GM19240 (cell line): ENCODE results near the genes POT1 and SMO.

- RRBS, result no CpG with 5 or more reads among the region's 4 CpGs
Observed at GRCh38 chr7:123746996-123747587, 1.7 kb downstream of the WASL start.

GRCh38 chr7:123749118-123749356 is 234 bp upstream of the WASL start:
- RRBS, result under 1% methylated on average over 18 of the region's 30 CpGs

DNA sequence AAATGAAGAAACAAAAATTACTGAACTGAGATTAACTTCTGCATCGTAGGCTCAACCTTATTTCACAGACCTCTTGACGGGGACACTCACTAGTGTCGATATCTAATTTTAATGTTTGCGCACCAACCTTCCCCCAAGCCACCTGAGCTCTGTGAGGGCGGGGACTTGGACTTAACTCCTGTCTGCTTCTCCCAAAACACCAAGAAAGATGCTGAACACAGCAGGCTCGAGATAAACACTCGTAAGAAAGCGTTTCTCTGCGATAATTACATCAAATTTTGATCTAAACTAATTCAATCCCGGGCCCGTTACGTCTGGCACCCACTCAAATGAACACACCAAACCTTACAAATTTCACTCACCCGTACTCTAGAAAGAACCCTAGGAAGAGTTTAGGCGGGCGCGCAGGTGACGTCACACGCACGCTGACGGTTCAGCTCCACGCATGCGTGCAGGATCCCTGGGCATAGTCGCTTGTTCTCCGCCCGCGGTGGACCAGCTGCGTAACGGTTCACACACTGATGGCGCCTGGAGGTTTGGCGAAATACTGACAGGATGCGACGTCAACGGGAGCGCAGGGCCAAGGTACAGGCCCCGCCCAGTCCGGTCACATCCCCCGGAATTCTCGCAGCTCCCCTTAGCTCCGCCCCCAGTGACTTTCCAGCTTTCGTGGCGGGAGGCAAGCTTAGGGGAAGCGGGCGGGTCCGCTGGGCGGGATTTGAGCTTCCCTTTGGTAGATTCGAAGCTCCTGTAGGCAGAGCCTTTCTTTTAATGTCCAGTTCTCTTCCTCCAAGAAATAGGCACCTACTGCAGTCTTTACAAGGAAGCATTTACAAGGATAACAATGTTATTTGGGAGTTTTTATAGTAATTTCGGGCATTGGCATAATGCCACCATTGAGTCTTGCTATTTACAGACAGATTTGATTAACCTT is at the start of gene POT1:
Gene POT1 (minus strand): TSS at position 394 of the 934 bp plus-strand sequence.
- RRBS, result no CpG with 5 or more reads among the region's 47 CpGs

DNA sequence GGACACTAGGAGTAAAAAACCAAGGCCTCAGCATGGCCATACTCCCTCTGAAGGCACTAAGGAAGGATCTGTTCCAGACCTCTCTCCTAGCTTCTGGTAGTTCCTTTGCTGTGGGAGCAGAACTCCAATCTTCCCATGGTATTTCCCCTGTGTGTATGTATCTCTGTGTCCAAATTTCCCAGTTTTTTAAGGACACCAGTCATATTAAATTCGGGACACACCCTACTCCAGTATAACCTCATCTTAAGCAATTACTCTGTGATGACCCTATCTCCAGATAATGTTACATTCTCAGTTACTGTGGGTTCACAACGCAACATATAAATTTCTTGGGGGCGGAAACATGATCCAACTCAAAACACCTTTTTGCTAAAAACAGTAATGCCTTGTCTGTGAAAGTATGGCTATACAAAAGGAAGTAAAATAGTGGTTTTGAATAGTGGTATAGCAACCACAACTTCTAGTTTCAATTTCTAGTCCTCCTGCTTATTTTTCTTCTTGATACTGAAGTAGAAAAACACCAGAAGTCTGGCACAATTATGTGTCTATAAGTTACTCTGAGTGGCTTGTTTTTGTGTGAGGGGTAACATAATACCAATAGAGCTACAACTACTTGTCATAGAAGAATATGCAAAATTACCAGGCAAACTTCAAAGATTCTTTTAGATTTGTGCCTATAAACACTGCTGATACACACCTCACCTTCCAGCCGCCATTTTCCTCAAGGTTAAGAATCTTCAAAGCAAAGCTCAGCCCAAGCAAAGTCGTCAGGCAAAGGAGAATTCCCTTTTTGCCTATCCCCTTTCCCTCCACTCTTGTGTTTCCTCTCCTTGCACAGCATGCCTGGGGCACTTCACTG is 21.4 kb upstream of the ZNF800 start:
- RRBS, result no CpG with 5 or more reads among the region's 5 CpGs

- RRBS, result no CpG with 5 or more reads among the region's 2 CpGs
Observed at GRCh38 chr7:127668193-127668458, 16.1 kb downstream of the SND1 start.

- RRBS, result no CpG with 5 or more reads among the region's 4 CpGs
Observed at GRCh38 chr7:128064778-128065458, 33.7 kb upstream of the LRRC4 start.

GRCh38 chr7:128091458-128091810 is 60.2 kb upstream of the LRRC4 start:
- RRBS, result no CpG with 5 or more reads among the region's 6 CpGs

- RRBS, result 10% methylated on average over 16 of the region's 107 CpGs
Observed at GRCh38 chr7:128103233-128104504, 72.4 kb upstream of the LRRC4 start.

DNA sequence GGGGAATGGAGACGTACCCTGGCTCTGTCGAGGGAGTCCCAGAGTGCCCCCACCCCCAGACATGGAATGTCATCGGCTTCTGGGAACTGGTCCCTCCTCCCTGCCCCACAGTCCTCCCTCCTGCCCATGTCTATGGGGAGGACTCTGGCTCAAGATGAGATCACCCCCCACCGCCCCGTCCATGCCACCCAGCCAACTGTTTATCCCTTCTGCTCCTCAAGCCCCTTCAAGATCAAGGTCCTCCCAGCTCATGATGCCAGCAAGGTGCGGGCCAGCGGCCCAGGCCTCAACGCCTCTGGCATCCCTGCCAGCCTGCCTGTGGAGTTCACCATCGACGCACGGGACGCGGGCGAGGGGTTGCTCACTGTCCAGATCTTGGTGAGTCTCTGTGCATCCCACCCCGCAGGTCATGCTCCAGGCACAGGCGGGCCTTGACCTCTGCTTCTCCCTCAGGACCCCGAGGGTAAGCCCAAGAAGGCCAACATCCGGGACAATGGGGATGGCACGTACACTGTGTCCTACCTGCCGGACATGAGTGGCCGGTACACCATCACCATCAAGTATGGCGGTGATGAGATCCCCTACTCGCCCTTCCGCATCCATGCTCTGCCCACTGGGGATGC is 14.2 kb upstream of the ATP6V1F start:
- RRBS, result 92% methylated on average over 2 of the region's 24 CpGs

GRCh38 chr7:128856520-128856668 is 6.3 kb upstream of the ATP6V1F start:
- RRBS, result 70% methylated on average over 6 of the region's 9 CpGs

DNA sequence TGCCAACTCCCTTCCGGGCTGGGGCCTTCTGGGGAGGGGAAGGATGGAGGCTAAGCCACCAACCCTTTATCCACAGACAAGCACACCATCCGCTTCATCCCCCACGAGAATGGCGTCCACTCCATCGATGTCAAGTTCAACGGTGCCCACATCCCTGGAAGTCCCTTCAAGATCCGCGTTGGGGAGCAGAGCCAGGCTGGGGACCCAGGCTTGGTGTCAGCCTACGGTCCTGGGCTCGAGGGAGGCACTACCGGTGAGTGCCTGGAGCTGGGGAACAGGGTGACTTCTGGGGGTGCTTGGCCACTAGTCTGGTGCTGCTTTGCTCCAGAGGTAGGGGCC is 6.0 kb upstream of the ATP6V1F start:
- RRBS, result 62% methylated on average over 1 of the region's 11 CpGs

- RRBS, result no CpG with 5 or more reads among the region's 24 CpGs
Observed at GRCh38 chr7:128865143-128866316, 600 bp upstream of the ATP6V1FNB start.

- RRBS, result 11% methylated on average over 13 of the region's 55 CpGs
Observed at GRCh38 chr7:128890494-128891071, 19.9 kb downstream of the KCP start.

- RRBS, result no CpG with 5 or more reads among the region's 31 CpGs
Observed at GRCh38 chr7:128891072-128891582, 19.4 kb downstream of the KCP start.

DNA sequence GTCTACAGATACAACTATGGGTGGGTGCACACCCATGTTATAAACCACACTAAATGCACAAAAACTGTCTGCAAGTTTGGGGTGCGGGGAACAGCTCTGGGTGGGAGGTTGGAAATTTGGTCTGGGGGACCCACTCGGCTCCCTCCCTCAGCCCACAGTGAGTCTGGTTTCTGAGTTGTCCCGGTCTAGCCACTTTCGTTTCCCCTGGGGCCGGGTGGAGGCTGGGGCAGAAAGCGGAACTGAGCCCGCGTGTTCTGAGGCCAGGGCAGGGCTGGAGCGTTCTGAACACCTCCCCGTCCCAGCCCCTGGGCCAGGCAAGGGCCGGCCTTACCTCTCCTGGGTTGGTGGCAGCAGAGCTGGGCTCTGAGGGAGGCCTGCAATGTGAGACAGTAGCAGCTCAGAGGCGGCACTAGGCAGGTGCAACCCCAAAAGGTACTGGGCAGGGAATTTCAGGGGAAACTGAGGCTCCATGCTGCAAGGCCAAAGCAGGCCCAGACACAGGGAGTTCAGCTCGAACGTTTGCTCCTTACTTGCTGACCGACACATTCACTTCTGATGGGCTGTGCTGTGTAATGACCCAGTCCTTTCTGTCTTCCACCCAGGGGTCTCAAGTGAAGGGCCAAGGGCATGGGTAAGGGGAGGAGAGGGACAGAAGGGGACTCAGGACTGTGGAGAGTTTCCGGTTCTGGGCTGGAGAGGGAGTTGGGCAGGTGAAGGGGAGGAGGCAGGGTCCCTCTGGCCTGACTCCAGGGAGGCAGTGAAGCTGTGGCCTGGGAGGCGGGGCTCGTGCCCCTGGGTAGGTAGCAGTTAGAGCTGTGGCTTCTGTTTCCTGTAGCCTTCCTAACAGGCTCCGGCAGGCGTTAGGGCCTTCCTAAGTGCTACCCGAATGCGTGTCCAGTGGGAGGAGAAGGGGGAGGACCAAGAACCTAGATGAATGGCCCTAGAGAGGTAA is 3.0 kb downstream of the IRF5 start:
- RRBS, result no CpG with 5 or more reads among the region's 22 CpGs

- RRBS, result 3% methylated on average over 25 of the region's 53 CpGs
Observed at GRCh38 chr7:129188234-129188884, at the start of gene SMO. TSS of gene SMO (plus strand) at chr7:129188633.

DNA sequence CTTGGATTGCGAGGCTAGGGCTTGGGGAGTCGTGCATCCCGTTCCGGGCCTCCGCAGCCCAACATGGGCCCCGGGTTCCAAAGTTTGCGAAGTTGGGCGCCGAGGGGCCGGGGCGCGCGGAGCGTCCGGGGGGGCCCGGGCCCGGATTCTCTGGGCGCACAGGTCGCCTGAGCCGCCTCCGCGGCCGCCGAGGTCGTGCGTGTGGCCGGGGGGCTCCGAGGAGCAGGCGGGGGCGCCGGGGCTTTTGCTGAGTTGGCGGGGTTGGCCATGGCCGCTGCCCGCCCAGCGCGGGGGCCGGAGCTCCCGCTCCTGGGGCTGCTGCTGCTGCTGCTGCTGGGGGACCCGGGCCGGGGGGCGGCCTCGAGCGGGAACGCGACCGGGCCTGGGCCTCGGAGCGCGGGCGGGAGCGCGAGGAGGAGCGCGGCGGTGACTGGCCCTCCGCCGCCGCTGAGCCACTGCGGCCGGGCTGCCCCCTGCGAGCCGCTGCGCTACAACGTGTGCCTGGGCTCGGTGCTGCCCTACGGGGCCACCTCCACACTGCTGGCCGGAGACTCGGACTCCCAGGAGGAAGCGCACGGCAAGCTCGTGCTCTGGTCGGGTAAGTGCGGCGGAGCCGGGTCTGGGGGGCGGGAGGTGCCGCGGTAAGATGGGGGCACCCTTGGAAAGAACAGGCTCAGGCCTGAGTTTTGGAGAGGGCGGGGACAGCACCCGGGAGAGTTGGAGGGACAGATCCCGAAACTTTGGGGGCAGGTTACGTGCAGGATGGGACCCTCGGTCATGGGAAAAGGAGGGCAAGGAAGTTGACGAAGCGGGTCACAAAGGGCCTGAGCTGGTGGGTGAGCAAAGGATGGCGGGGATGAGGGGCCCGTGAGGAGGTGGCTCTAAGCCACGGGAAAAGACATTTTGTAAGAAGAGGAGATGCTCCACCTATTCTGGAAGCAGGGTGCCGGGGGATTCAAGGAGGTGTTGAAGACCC is 740 bp downstream of the SMO start:
- RRBS, result 3% methylated on average over 47 of the region's 89 CpGs

DNA sequence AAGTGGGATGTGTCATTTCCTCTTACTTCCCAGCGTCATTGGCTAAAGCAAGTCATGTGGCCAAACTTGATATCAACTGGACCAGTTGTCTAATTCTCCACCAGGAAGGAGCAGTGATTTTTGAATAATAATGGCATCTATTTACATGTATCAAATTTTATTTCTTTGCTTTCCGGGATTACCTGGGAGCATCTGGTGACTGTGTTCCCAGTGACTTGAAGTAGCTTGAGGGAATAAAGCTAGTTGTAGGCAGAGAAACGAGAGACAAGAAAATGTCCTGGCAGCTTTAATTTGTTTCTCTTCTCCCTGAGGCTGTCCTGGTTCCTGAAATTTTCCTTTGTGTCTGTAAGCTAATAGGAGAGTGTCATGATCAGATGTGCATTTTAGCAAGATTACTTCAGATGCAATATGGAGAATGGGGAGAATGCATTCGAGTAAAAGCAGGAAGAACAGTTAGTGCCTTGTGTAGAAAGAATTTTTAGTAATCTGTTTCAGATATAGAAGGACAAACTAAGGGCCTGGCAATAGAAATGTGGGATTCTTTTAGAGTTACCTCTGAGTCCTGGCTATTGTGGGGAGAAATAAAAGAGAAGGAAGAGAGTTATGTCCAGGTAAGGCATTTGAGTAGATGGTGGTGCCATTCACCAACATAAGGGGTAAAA is 38.6 kb downstream of the AHCYL2 start:
- RRBS, result no CpG with 5 or more reads among the region's 4 CpGs

DNA sequence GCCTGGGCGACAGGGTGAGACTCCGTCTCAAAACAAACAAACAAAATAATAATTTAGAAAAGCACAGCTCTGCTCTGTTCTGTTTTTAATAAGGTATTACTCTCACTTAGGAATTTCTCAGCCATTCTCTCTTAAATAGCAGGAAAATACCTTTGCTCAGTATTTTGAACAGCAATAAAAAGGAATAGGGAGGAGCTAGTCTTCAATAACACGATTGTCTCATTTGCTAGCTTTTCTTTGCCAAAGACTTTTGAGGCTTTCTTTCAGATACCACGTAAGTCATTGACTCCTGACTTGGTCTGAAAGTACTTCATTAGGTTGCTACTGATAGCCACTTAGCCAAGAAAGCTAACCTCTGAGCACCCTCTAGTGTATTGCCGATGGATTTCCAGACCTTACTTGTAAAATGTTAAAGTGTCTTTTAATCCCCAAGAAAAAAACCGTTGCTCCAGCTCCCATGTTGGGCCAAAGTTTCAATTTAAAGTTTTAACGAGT is 63.5 kb upstream of the STRIP2 start:
- RRBS, result no CpG with 5 or more reads among the region's 7 CpGs